ENCODE data around the genes EPB41L5 and TMEM185B.

DNA sequence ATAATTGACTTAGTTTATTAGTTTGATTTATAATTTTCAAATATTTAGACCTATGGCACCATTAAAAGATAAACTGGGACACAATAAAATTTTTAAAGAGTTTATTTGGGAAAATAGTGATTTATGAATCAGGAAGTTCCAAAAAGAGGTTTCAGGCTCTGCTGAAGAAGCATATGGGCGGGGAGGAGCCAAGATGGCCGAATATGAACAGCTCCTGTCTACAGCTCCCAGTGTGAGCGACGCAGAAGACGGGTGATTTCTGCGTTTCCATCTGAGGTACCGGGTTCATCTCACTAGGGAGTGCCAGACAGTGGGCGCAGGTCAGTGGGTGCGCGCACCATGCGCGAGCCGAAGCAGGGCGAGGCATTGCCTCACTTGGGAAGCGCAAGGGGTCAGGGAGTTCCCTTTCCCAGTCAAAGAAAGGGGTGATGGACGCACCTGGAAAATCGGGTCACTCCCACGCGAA lies 289.2 kb upstream of the DDX18 start:
- PRO-cap, result no peak

- PRO-cap, result no peak
Measured at GRCh38 chr2:118179437-118179835, 91.2 kb downstream of the INSIG2 start.

- PRO-cap, result no peak
Measured at GRCh38 chr2:118902702-118903186, 39.2 kb upstream of the MARCO start.

DNA sequence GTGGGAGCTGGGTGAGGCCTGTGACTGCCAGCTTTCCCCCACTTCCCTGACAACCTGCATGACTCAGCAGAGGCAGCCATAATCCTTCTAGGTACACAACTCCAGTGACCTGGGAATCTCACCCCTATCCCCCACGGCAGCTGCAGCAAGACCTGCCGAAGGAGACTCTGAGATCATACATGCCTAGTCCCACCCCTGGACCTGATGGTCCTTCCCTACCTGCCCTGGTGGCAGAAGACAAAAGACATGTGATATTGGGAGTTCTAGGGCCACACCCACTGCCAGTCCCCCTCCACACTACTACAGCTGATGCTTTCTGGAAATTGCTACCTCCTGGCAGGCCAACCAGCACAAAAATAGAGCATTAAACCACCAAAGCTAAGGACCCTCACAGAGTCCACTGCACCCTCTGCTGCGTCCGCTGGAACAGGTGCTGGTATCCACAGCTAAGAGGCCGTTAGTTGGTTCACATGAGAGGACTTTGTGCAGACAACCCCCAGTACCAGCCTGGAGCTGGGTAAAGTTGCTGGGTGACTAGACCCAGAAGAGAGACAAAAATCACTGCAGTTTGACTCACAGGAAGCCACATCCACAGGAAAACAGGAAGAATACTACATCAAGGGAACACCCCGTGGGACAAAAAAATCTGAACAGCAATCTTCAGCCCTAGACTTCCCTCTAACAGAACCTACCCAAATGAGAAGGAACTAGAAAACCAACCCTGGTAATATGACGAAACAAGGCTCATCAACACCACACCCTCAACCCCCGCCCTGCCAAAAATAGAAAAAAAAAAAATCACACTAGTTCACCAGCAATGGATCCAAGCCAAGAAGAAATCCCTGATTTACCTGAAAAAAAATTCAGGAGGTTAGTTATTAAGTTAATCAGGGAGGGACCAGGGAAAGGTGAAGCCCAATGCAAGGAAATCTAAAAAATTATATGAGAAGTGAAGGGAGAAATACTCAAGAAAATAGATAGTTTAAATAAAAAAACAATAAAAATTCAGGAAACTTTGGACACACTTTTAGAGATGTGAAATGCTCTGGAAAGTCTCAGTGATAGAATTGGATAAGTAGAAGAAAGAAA lies 12.6 kb downstream of the MARCO start:
- PRO-cap, result no peak

GRCh38 chr2:119370790-119371607 lies 4.2 kb downstream of the DBI start:
- PRO-cap, result no peak

DNA sequence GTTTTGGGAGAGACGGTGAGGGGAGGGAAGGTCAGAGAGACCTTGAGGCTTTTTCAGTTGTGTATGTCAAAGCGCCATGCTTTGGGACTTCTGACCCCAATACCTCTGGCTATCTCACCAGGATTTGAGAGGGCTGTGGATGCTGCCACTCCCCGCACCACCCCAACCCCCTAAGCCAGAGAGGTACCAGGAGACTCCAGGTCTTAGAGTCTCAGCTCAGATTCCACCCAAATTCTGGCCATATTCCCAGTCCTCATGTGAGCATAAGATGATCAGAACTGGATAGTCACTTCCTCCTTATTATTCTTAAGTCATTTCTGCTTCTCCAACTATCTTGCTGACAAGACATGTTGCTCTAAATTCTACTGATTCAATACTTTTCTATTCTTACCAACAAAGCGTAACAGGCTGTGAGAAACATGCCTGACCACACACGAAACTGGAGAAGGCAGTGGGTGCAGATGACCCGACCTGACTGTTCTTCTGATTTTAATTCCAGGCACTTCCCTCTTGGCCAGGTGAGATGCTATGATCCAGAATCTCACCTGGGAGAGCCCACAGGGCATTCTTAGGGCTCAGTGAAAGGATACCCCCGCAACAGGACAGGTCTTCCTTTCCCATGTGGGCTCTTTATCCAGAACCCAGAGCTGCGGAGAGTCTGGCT lies 2.1 kb upstream of the TMEM37 start:
- PRO-cap, result no peak

- PRO-cap, result no peak
Measured at GRCh38 chr2:119721473-119721988, 38.2 kb upstream of the PTPN4 start.

DNA sequence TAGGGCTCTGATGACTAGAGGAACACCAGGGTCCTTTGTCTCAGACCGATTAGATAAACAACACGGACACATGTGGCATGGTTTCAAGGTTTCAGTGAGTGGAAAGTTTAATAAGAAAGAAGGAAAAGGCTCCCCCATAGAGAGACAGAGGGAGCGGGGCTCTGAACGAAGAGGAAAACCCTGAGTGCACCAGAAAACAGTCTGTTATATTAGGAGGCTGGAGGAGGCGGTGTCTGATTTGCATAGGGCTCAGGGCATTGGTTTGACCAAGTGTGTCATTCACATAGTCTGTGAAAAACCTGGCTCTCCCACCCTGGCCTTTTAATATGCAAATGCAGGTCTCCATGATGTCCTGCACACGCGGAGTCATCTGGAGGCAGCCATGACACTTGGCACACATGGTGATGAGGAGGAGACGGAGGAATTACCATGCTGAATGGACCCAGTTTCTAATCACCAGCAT lies 94.1 kb downstream of the PTPN4 start:
- PRO-cap, result no peak

GRCh38 chr2:120012529-120013616 lies at the start of gene EPB41L5:
EPB41L5 (plus strand) TSS chr2:120013077.
- PRO-cap, result bidirectional peak, plus-strand start at chr2:120013032, minus-strand start at chr2:120012975

DNA sequence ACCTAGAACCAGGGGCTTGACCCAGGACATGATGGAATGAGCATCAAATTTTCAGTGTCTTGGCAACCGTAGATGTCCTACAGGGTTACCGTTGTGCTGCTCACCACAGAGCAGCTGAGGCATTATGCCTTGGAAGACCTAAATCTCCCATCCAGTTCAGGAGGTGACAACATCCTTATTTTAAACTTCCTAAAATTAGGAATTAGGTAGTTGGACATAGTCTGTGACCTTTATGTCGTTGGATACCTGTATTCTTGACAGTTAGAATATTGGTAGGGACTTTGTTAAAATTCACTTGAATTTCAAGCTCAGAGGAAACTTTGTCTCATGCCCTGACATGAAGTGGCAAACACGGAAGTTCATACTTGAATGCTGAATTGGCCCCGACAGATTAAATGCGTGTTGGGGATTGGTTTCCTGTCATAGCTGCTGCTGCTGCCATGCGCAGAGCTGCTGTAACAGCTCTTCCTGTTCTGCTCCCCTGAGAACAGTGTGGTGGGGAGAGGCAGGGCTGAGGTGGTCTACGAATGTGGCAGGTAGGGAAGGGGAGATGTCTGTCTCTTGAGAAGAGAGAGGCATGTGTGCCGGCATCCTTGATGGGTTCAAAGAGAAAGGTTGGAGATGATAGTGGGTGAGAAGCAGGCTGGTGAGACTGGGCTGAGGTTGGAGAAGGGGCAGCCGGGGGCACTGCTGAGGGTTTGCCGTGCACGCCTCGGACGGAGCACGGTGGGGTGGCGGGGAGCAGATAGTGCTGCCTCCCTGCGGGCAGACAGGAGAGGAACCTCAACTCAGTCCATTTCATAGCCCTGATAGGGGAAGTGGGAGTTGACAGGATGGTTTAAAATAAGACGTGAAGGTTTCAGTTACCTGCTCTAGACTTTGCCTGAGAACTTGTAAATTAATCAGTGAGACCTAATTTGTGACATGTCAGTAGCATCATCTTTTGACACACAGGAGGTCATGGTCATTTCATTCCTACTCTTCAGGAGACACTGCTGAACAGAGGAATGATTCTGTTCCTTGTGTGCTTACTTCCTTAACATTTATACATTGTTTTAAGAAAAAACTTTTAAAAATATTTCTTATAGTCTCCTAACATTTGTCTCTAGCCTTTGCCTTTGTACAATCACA lies 46.2 kb downstream of the TMEM185B start:
- PRO-cap, result no peak

DNA sequence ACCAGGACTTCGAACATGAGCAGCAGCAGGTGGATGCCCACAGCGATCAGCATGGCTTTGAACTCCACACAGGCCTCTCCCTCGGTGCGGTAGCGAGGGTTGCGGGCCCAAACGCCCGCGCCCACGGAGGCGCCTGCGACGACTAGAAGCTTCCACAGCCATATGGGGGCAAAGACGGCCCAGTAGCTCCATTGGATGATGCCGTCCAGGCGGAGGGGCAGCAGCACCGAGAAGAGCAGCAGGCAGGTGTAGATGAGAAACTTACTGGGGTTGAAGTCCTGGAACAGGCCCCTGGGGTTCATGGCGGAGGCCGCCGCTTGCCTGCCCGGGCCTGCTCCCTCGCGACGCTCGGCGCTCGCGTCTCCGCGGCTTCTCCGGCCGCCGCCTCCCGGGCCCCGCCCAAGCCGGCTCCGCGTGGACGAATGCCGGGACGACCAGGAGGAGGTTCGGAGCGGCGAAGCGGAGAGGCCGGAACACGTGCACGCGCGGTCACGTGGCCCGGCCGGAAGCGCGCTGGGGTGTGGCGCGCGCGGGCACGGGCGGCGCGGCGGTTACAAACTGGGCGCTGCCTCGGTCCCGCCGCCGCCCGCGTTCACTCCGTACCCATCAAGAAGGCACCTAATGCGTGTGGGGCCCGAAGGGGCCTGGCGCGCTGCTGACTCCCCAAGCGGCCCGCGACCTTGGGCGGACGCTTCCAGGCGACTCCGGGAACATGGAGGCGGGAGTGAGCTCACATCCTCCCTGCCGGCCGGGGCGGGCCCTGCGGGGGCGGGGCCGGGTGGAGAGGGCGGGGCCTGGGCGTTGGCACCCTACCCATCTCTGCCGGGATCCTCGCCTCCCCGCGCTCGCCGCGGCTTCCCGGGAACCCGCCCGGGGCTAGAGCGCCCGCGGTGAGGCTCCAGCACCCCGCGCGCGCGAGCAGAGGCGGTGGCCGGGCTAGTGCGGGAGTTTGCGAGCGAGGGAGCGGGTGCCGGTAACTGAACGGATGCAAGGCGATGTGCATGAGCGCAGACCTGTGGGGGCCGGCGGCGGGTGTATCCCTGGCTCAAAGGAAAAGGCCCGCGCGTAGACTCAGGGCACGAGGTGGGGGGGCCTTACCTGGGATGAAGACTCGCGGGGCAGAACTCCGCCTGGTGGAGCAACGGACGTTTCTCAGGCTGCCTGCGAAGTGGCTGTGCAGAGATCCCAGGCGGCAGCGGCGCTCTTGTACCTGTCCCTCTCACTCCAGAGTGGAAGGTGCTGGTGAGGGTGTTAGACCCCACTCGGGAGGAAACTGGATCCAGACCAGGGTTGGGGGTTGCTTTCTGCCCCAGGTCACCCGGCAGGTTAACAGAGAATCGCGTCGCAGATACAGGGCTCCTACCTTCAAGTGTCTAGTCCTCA lies at the start of gene TMEM185B:
TMEM185B (minus strand) TSS at position 726 of the 1,383 bp plus-strand sequence.
- PRO-cap, result bidirectional peak, plus-strand start at position 816 of the sequence, minus-strand start at position 706 of the sequence

- PRO-cap, result no peak
Measured at GRCh38 chr2:120516537-120517014, 170.6 kb downstream of the INHBB start.

GRCh38 chr2:120541255-120542123 lies 194.2 kb upstream of the GLI2 start:
- PRO-cap, result no peak

DNA sequence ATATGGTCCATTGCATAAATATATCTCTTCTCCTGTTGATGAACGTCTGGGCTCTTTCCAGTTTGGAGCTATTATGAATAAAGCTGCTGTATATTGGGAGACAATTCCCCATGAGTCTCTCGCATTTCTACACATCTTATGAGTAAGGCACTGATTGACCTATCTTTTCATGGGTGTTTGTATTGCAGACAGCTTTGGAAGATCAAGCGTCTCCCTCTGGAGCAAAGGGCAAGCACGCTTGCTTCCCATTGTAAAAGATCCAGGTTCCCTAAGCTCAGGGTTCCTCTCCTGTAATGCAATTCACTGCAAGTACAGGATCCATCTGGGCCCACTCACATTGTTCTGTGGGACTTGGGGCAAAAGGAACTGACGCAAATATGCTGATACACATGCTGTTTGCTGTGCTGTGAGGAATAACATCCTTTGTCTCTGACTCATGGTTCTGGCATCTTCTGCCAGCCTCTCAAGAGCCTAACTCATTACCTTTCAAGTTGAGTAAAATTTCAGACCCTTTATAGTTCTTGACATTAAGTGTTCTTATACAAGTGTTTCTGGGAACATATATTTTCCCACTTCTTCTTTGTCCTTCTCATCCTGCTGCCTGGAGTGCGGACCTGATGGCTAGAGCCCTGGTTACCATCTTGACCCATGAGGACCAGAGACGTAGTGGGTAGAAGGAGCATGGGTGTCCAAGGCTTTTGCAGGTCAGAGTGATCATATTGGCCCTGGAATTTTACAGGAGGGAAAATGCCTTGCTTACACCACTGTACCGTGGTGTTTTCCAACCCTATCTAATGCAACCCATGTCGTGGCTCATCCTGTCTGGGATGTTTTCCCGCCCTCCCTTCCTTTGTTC lies 145.8 kb upstream of the GLI2 start:
- PRO-cap, result unidirectional peak, minus-strand start at position 324 of the sequence

DNA sequence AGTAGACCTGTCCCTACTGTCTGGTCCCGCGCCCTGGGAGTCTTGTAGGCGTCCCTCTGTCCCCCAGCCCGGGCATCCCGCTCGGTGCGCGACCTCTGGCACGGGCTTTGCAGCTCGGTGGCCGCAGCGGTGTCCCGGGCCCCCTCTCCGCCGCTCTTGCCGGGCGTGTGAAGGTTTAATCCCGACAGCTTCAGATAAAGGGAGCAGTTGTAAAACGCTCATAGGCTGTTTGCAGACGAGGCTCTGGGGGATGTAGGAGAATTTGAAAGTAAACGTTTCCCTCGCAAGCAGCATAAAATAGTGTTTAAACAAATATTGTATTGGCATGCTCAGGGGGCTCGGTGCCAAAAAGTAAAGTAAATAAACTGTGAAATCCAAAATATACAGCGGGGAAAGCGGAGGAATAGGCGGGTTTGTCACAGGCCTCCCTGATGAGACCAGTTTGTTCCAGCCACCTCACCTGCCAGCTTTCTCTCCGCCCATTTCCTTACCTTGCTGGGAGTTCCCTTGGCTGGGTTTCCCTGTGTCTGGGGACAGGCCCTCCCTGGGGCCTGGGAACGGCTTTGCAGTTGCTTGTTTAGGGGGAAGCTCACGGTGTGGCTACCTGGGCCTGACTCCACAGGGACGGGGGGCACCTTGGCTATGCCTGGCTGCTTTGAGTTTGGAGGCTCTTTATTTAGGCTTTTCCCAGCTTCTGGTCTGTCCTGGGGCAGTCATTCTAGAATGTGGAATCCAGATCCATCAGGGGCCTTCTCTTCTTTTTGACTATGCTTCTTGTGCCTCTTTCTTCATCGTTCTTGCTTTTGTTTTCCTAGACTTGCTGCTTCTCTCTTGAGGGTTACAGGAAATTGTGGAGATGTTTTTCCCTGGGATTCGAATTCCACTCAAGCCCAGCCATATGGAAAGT lies 2.1 kb downstream of the GLI2 start:
- PRO-cap, result no peak

DNA sequence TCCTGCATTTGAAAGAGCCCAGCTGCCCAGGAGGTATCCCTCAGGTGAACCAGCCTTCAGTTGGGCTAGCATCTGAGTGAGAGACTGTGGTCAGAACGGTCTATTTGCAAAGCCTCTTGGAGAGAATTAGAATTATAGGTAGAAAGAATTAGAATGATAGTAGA lies 2.8 kb downstream of the GLI2 start:
- PRO-cap, result no peak

DNA sequence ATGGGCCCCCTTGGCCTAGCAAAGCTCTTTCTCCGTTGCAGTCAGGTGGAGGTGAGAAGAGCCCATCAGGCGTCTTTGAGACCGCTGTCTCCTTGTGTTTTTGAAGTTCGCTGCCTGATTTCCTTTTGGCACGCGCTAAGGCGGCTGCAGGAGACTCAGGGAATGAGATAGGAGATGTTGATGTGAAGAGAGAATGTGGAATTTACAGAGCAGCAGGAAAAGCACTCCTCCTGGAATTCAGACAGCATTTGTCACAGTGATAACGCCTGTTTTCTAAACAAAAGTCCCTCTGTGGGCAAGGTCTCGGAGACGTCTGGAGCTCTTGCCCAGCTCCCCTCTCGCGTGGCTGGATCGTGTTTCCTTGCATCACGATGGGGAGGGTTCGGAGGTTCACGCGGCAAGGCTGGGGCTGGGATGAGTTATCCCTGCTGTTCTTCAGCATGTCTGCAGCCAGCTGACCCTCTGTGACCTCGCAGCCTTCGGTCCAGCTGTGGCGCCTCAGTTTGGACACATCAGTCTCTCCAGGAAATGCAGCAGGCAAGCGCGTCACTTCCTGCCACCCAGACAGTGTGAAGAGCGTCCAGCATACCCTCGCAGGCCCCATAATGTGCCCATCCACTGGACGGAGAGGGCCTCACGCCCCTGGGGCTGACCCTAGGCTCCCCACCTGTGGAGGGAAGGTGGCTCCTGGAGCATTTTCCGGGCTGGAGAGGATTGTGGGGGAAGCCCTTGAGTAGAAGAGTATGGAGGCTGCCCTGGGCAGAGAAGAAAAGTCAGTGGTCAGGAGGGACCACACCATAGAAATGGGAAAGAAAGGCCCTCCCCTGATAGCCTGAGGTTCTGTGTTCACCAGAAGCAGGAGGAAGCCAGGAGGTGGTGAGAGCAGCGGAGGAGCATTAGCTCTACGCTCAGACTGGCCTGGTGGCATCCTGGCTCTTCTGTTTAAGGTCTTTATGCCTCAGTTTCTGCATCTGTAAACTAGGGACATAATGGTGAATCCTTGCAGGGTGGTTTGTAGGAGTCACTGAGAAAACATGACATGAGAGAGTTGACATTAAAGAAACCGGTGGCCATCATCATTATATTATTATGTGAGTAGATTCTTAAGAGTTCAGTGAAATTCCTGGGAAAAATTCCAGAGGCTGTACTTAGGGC lies 30.4 kb downstream of the GLI2 start:
- PRO-cap, result no peak

GRCh38 chr2:120845185-120845670 lies 109.6 kb downstream of the GLI2 start:
- PRO-cap, result unidirectional peak, plus-strand start at chr2:120845554

DNA sequence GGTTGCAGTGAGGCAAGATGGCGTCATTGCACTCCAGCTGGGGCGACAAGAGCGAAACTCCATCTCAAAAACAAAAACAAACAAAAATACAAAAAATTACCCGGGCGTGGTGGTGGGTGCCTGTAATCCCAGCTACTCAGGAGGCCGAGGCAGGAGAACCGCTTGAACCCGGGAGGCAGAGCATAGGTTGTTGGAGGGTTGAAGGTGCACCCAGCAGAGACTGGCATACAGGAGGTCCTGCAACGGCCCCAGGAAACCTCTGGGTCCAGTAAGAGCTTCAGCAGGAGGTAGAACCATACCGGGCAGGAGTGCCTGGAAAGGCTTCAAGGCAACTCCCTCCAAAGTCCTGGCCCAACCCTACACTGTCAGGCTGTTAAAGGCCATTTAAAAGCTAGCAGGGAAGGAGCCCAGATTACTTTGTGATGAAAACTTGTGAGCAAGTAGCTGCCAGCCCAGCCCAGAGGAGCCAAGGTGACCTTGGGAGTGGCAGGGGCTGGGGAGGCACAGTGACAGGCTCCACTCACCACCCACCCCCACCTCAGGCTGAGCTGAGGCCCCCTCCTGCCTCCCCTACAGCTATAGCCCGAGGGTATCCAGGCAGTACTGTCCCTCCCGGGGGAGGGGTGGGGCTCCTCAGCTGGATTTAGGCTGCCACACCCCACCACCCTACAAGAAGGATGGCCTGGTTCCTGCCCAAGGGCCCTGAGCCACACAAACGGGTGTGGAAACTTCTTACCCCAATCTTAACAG lies 28.1 kb downstream of the TFCP2L1 start:
- PRO-cap, result no peak

- PRO-cap, result no peak
Measured at GRCh38 chr2:121282464-121283450, 2.2 kb downstream of the TFCP2L1 start.

All from pulmonary artery (tissue), 1 donor.